ENCODE measurements around the genes SPARCL1 and IBSP.

GRCh38 chr4:87114838-87115395, 105.5 kb downstream of the KLHL8 start:
- PRO-cap: no peak

- PRO-cap: no peak
Observed at GRCh38 chr4:87120347-87121230, 99.8 kb downstream of the KLHL8 start.

DNA sequence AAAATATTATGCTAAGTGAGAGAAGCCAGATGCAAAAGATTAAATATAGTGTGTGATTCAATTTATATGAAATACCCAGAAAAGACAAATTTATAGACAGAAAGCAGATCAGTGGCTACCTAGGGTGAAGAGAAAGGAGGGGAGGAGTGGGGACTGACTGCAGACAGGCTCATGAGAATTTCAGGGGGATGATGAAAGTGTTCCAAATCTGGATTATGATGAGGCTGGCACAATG, 69.1 kb downstream of the KLHL8 start:
- PRO-cap: no peak

DNA sequence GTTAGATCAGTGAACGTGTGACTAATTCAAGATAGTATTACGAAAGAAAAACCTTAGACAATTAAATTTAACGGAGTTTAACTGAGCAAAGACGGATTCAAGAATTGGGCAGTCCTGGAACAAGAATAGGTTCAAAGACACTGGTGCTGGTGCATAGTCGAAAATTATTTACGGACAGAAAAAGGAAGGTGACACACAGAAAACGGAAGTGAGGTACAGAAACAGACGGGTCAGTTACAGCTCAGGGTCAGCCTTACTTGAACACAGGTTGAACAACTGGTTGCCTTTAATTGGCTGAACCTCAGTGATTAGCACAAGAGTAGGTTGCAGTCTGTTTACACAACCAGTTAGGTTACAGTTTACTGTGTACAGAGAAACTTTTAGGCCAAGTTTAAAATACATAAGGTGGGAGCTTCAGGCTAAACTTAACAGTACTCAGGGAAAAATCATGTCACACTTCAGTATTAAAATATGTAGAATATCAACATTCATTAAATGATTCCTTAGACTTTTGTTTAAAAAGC, 31.4 kb downstream of the KLHL8 start:
- PRO-cap: no peak

DNA sequence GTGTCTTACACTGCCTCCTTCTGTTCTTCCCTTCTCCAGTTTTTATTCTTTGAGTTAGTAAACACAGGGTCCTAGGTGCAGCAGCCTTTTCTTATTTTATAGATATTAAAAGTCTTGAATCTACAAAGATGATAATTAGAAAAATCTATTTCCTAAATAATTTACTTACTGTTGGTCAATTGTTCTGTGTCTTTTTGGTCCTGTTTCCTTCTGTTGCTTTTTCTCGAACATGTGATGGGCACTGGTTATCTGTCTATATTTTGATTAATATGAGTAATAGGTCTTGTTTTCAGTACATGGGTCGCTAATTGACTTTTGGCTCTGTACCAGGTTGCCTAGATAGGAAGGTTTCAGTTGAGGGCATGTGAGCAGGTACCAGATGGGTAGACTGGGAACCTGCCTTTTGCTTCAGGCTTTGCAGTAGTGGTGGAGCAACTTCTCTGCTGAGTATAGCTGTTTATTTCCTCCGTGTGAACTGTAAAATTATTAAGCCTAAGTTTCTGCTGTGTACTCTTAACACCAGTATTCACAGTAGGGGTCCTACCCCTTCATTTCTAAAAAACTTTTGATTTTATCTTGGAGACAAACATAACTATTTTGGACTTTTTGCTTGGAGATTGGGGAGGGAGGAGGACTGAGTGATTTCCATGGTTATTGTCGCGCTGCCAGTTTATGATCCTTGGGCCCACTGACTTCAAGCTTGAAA, 1.3 kb downstream of the NUDT9 start:
- PRO-cap: no peak

- PRO-cap: no peak
Observed at GRCh38 chr4:87516819-87517179, 12.4 kb downstream of the SPARCL1 start.

GRCh38 chr4:87528798-87529764, at the start of gene SPARCL1:
Gene SPARCL1, minus strand, starts transcription at chr4:87529376.
- PRO-cap: bidirectional peak, plus-strand start at chr4:87529399, minus-strand start at chr4:87529334; bidirectional peak, plus-strand start at chr4:87529632, minus-strand start at chr4:87529466

DNA sequence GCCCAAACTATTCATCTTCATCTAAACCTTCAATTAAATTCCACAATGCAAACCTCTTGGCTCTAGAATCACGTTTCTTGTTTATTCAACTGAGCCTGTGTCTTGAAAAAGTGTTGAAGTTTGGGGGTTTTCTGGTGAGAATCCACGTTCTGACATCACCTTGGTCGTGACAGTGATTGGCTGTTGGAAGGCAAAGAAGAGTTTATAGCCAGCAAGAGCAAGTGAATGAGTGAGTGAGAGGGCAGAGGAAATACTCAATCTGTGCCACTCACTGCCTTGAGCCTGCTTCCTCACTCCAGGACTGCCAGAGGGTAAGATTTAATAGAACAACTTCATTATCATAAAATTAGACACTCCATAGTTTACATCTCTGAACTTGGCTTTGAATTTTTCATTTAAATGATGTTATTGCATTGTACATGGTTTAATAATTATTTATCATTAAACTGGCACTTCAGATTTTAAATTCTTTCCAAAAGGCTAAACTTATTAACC, at the start of gene IBSP:
IBSP (plus strand) TSS at position 232 of the 495 bp plus-strand sequence.
- PRO-cap: no peak

GRCh38 chr4:87857596-87858192, 24.9 kb downstream of the MEPE start:
- PRO-cap: no peak

DNA sequence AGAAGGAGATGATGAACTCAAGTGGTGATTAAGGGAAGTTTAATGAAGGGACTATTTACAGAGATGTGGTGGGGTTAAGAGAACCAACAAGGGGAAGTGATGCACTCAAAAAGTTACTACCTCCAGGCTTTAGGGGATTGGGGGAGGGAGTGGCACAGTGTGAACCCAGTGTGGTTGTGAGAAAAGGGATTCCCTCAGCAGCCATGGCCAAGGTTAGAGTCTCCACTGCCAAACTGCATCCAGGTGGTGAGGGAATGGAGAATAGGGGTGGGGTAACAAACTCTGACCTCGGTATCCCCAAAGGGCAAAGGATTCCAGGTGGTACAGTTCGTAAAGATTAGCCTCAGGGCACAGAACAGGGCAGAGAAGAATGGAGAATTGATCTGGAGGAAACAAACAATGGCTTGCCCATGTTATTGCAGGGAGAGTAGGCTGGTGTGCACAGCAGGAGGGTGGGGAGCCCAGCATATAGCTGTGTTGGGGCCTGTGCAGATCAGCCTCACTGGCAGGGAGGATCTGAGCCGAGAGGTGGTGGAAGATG, 28.0 kb downstream of the PKD2 start:
- PRO-cap: no peak

GRCh38 chr4:88062755-88063134, 55.3 kb downstream of the PKD2 start:
- PRO-cap: no peak

DNA sequence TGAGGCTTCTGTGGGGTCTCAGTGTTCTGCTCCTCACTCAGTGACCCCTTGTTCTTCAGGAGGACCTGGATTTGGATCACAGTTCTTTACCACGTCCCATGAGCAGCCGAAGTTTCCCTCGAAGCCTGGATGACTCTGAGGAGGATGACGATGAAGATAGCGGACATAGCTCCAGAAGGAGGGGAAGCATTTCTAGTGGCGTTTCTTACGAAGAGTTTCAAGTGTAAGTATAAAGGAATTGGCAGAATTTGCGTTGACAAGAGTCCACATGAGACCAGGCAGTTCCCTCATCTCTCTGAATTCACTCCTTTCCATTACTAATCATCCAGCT, 60.4 kb downstream of the PKD2 start:
- PRO-cap: no peak

GRCh38 chr4:88107487-88107686, 51.1 kb downstream of the ABCG2 start:
- PRO-cap: no peak

GRCh38 chr4:88379256-88379729, 641 bp downstream of the HERC6 start:
- PRO-cap: bidirectional peak, plus-strand start at chr4:88379480, minus-strand start at chr4:88379380

GRCh38 chr4:88457286-88458192, 620 bp downstream of the HERC5 start:
- PRO-cap: no peak

DNA sequence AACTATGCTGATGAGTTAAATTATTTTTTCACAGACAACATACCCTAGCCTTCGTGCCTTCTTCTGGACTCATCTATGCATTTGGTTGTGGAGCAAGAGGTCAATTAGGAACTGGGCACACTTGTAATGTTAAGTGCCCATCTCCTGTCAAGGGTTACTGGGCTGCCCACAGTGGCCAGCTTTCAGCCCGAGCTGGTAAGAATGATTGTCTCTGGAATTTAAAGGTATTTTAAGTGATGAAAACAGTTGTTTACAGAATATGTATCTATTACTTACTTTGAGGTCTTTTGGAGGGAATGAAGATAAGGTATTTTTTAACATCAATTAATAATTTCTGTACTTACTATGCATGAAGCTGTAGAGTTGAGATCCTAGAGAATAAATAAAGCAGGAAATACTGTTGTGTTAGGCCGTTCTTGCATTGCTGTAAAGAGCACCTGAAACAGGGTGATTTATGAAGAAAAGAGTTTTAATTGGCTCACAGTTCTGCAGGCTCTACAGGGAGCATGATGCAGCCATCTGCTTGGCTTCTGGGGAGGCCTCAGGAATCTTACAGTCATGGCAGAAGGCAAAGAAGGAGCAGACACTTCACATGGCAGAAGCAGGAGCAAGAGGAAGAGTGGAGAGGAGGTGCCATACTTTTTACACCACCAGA, 41.7 kb downstream of the NAP1L5 start:
- PRO-cap: no peak

DNA sequence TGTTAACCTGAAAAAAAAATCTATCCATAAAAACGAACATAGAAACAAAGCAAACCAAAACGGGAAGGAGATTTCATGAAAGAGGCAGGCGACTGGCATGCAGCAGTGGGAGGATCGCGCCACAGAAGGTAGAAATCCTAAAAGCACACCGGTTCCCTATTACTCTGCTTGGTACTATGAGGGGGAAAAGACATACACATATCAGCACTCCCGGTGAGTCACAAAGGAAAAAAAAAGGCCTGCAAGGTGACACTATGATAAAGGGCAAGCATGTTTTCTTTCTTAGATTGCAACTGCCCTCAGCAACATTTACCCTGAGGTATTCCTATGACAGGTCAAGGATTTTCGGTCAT, 60.6 kb upstream of the NAP1L5 start:
- PRO-cap: no peak

- PRO-cap: no peak
Observed at GRCh38 chr4:88778854-88779161, 81.2 kb upstream of the NAP1L5 start.

- PRO-cap: no peak
Observed at GRCh38 chr4:88826717-88827309, 129.2 kb upstream of the NAP1L5 start.

GRCh38 chr4:89249612-89249899, 58.0 kb downstream of the GPRIN3 start:
- PRO-cap: no peak

Measured in colic lymph node (tissue), 1 donor.